Fibroblast of the aortic adventitia (primary cell): ENCODE results near the gene DDC.

DNA sequence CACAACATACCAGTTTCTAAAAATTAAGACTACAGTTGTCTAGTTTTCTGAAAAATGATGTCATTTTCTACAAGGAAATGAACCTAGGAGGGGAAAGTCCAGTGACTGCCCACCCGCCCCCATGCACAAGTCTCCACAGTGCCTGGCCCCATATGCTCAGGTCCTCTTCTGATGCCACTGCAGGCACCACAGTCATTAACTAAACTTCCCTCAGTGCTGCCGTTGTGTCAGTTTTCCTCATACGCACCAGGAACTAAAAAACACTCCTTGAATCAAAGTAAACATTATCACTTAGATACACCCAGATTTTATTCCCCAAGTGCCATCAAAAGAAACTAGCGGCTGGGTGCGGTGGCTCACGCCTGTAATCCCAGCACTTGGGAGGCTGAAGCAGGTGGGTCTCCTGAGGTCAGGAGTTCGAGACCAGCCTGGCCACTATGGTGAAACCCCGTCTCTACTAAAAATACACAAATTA lies 6.9 kb upstream of the TNS3 start:
- CAGE, long polyA plus RNA, result no peak

- CAGE, long polyA plus RNA, result no peak
These were observed 89.0 kb upstream of the TNS3 start for GRCh38 chr7:47670627-47671660.

DNA sequence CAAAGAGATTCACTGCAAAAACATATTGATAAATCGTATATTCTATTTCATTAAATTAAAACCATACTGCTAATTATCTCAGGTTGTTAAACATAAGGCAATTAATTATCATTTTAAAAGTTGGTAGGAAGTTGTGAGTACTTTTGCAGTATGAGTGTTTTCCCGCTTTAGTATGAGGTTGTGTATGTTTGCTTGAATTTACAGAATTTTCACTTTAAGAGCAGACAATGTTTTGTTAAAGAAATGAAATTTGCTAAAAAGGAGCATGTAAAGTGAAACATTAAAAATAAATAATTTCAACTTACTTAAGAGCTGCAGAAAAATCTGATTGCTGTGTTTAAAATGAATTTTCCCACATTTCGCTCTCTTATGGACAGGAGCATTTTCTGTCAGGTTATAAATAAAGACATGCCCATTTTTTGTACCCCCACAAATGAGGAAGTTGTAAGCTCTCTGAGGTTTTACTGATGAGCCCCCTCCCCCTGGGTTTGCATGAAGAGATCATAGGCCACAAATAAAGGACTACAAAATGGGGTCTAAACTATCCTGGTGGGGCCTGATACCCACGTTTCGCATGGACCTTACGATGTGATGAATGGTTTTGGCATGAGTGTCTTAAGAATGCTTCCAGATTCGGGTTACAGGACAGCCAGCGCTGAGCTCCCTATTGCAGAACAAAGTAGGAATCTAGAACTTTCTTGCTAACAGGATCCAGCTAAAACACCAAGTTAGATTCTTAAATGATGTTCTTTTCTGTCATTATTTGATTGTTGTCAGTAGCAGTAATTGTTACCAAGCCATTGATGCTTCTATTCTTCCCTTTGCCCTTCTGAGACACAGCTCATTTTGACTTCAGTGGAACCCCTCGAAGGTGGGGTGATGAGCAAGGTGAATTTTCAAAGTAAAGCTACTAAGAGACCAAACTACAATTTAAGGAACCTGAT lies 5.8 kb downstream of the IKZF1 start:
- CAGE, long polyA plus RNA, result no peak

GRCh38 chr7:50341539-50342164 lies 37.1 kb downstream of the IKZF1 start:
- CAGE, long polyA plus RNA, result no peak

- CAGE, long polyA plus RNA, result no peak
These were observed 62.5 kb downstream of the IKZF1 start for GRCh38 chr7:50366908-50367609.

DNA sequence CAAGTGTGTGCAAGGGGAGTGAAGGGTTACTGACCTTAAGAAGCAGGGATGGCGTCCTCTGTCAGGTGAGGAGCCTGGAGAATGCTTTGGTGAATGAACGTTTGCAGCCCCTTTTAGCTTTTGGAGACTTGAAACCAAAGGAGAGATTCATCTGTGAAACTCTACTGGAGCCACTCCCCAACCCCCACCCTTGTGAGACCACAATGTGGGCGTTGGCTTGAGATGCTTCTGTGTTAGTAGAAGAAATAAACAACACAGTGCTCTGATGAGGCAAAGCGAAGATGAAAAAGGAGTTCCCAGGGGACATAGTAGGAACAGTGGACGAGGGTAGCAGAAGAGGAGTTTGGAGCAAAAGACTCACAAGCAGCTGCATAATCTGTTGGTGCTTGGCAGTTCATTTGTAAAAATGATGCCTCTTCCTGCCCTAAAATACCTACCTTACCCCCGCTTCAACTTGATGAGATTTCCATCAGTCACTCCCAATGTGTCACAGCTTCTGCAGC lies 56.3 kb downstream of the FIGNL1 start:
- CAGE, long polyA plus RNA, result no peak

- CAGE, long polyA plus RNA, result no peak
These were observed 33.6 kb downstream of the DDC start for GRCh38 chr7:50531229-50532283.

DNA sequence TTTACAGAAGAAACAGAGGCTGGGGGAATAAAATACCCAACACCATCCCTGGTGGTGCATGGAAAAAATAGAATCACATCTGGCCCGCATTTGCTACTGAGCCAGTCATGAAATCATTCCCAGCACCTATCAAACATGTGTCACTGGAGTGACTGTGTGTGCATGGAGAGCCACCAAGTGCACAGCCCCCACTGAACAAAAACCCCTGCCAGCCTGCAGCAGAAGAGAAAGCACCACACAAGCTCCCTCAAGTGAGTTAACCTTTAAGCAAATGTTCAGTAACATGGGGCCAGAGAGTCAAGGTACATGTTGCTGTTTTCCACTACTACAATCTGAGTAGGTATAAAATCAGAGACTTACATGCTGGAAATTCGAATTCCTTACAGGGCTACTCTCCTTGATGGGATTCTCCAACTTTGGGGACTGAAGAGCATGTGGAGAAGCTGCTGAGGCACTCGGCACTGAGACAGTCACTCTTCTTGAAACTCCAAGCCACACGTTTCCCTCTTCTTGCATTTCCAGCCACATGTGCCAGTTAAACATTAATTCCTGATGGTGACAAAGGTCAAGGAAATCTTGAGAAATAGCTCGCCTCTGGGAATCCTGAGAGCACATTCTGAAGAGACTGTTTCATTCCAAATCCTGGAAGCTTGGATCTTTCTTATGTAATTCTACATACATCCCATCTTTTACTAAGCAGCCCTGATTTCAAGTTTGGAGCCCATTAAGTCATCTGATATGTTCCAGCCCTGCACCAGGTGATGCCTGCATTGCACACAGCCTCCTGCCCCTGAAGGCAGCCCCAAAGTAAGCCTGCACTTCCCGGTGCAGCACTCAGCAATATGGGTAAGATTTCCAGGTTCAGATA lies at the start of gene DDC:
DDC (minus strand) TSS at position 481 of the 868 bp plus-strand sequence.
- CAGE, long polyA plus RNA, result no peak

DNA sequence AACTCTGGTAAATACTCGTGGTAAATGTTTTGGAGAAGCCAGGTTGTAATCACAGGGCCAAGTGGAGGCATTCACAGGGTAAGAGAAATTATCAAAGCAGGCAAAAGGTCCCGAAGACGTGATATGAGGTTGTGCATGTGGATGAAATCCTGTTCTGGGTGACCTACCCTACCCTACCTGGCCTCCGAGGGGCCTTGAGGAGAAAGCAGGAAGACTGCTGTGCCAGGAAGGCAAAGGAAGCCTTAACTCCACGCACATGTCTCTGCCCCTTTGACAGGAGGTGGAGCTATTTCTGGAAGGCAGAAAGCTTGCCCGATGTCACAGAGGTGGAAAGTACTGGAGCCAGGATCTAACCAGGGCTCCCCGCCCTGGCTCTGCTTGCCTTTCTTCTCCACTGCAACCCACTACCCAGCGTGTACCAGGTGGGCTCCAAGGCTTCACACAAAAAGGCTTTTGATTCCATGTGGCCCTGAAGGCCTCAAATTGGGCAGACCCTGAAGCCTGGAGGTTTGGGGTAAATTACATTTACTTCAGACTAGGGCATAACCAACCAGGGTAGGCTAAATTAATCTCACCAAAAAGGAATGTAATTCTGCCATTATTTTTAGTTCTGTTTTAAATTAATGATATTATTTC lies 66.5 kb upstream of the DDC start:
- CAGE, long polyA plus RNA, result no peak

GRCh38 chr7:50653086-50653483 lies 87.9 kb upstream of the DDC start:
- CAGE, long polyA plus RNA, result no peak

DNA sequence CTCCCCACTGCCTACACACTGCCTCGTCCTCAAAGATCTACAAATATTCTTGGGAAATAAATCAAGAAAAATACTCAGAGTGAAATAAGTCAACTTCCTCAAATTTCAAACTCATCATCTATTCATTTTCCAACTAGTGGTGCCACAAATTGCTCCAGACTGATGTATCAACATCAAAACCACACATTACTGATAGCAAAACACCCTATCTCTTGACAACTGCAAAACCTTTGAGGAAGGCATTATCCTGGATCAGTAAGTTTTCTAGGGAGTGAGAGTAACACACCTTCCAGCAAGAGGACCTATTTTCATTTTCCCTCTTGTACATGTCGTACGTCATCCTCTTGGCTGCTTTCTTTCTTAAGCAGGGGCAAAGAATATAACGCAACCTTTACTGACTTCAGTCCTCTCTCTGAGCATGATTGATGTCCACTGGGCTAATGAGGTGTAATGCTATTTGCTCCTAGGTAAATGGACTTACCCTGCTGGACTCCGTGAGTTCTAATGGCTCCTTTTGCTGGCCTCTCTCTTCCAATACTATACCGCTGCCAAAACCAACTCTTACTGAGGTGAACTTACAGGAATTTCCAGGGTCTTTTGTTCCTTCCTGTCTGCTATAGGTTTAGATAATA lies 87.5 kb downstream of the GRB10 start:
- CAGE, long polyA plus RNA, result no peak

DNA sequence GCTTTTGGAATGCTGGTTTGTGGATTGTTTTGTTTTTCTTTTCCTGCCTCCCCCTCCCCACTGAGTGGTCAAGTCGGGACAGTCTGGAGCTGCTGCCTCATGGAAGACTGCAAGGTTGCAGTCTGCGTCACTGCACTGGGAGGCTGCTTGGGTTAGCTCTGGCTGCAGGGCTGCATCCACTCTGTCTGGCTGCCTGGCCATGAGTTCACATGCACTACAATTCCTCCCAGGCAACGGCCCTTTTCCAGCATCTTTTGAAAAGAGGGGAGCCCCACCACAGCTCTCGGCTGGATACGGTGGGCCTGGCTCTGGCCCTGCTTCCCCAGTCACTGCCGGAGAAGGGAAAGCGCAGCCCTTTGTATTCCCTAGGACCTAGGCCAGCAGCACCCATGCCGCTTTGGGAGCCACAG lies 80.7 kb downstream of the GRB10 start:
- CAGE, long polyA plus RNA, result no peak

DNA sequence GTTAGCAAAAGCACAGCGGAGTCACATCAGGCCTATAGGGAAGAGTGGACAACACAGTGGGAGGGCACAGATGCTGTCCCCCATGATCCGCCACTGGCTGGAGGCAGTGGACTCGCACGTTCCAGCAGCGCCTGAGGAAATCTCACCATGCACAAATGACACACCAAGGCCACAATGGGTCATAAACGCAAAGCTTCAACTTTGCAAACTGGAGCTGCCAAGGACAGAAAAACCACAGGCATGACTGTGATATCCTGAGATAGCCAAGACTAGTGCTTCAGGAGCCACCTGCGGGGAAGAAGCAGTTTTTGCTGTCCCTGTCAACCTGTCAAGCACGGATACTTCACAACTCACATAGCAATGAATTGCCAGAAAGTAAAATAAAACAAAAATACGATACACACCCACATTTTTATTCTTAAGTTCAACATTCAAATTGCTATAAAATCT lies 58.7 kb downstream of the GRB10 start:
- CAGE, long polyA plus RNA, result no peak

GRCh38 chr7:50747033-50748298 lies 35.2 kb downstream of the GRB10 start:
- CAGE, long polyA plus RNA, result no peak

GRCh38 chr7:50812828-50813239 lies 30.1 kb upstream of the GRB10 start:
- CAGE, long polyA plus RNA, result no peak

DNA sequence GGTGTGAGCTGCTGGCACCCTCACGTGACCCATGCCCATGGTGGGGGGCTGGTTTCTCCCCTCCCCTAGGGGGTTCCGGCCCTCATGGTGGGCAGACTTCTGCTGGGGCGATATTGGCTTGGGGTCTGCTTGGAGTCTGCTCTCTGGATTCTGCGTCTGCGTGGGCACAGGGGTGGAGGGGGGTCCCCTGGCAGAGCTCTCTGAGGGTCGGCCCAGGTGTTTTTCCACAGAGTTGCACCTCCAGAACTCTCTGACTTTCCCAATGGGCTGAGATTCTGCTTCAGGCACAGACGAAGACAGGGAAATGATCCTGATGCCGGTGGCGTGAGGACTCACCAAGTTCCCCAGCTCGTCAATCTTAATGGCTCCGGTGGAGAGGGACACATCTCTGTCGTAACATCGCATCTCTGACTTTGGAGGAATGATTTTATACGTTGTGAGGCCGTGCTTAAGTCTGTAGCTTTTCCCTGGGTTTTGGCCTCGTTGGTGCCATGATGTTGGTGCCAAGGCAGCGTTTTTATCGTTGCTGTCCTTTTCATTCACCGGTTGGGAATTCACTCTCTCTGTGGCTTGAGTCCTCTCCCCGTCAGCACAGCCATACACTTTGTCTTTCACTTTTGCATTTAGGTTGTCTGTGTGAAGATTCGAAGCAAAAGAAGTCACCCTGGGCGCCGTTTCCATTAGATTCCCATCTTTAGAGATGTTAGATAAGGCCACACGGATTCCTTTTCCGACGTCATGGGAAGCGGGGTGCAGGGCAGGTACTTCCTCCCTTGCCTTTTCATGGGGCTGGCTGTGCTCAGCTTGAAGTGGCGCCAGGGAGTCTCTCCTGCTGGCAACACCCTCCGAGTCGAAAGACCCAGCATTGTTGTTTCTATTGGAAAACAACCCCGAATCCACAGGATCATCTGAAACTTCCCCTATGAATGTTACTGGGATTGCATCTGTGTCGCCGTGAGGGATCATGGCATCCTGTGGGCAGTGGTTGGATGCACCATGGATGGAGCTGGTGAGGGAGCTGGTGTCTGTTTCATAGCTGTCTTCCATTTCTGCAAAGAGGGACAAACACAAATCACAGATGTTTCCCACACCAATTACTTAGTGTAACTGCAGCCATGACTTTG lies 246.2 kb upstream of the GRB10 start:
- CAGE, long polyA plus RNA, result no peak

DNA sequence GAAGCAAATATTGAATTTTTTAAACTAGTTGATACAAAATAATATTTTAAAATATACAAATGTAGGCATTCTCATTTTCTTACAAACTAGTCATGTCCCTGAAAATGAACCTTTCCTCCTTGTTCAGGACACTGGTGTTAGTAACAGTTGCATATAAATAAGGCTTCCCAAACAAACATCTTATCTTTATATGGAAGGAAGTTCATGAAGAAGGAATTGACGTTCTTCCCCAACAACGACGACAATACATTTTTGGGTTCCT lies 182.8 kb downstream of the COBL start:
- CAGE, long polyA plus RNA, result no peak

DNA sequence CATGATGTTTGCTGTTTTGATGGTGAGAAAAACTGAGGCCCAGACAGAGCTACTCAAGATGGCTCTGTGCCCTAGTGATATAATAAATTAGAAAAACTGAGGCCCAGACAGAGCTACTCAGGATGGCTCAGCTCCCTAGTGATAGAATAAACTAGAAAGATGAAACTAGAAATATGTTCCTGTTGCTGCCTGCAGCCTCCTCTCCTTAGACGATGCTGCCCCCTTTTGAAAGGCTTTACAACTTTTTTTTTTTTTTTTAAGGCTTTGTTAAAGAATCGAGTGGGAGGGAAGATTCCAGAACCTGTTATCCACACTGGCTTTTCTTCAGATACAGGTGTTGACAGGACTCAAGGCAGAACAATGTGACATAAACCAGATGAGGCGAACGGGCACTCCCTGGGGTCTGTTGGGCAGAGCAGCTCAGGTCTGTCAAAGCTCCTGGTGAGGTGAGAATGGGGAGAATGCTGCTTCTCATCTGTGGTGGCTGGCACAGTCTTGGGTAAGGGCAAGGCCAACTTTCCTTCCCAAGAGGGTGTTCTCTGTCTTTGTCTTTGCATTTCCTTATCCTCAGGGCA lies 175.1 kb downstream of the COBL start:
- CAGE, long polyA plus RNA, result no peak

GRCh38 chr7:51246102-51246483 lies 70.5 kb downstream of the COBL start:
- CAGE, long polyA plus RNA, result no peak

DNA sequence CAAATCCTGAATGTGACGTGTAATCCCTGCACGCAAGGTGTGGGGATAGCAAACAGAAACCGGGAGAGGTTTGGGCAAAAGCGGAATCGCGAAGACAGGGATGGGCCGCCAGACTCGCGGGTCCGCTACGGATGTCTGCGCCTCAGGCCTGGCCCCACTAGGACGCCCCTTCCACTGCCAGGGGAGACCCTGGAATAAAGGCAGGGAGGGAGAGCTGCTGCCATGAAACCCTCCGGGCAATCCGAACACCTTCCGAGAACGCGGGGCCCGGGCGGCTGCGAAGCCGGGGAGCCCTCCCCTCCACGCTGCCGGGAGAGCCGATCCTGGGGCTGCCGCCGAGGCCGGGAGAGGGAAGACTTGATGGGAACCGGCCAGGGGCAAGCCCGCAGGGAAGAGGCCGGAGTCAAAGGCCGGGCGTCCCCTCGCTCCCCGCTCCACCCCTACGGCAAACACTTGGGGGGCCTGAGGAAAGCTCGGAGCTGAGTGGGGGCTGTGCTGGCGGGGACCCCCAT lies 752 bp downstream of the COBL start:
- CAGE, long polyA plus RNA, result no peak